Prostate gland (tissue), 2 donors: ENCODE measurements around the genes QSOX2 and DNLZ.

- PRO-cap = no peak
- RAMPAGE, long total RNA, 2 experiments = no peak in any of the 2 experiments
Measured at GRCh38 chr9:136229038-136230010, 16.3 kb downstream of the QSOX2 start.

DNA sequence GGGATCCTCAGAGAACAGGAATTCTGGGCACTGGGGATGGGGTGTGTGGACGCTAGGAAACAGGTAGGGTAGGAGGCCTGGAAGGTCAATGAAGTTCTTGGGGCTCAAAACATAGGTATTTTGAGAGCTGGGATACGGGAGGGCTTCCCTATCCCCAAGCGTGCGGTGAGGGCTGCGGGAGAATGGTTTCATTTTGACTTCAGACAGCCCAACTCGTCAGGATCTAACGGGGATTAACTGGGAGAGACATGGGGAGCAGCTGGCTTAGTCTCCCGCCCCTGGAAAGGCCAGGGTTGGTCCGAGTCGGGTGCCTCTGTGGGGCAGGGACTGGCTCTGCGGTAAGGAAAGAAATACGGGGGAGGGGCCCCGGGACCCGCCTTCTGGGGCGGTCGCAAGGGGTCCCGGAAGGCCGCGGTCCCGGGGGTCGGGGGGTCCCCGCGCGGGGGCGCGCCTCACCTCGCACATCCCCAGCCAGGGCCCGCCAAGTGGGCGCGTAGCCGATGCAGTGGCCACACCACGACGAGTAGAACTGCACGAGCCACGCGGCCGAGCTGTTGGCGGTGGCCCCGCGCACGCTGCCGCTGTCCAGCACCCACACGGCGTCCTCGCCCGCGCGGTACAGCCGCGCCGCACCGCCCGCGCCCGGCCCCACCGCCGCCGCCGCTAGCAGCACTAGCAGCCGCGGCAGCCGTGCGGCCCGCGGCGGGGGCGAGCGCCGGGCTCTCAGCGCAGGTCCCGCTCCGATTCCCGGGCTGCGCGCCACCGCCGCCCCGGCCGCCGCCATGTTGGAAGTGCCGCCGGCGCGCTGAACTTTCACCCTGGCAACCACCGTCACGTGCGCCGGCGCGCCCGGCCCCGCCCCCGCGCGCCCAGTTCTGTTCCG is at the start of gene QSOX2:
QSOX2 (minus strand) TSS at position 793 of the 883 bp plus-strand sequence.
- PRO-cap = bidirectional peak, plus-strand start outside the sequence, minus-strand start at position 793 of the sequence
- RAMPAGE, long total RNA, 2 experiments = no peak in any of the 2 experiments

DNA sequence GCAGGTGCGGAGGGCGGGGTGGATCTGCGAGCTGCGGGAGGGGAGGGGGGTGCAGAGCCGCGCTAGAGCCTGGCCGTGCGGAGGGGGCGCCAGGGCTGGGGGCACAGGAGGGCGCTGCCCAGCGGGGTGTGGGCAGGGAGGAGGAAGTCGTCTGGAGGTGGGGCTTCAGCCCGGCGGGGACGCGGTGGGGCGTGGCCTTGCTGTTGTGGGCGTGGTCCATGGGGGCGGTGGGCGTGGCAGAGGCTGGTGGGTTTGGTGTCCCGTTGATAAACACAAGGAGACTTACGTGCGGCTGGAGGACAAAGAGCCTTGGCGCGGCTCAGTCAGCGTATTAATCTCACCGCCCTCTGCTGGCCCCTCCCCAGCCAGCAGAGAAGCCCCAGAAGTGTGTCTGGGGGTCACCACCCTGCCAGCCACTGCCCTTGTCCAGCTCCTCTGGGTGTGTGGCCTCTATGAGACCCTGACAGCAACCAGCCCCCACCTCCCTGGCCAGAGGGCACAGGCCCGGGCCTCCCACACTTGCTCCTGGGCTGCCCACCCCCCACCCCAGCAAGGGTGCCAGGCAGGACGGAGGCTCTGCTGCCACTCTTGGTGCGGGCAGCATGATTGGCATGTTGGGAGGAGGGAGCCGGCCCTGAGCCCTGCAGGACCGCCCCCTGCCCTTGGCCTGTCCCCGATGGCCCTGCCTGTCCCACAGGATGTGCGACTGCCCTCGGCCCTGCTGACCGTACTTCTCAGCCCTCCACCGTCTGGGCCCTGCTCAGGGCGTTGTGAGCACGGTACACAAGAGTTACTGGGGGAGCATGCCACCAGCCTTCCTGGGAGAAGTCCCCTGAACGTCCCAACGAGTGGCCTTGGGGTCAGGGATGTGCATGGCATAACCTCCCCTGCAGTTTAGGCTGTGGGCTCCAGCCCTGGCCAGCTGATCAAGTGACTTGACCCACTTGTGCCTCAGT is 15.7 kb downstream of the GPSM1 start:
- PRO-cap = bidirectional peak, plus-strand start at position 280 of the sequence, minus-strand start at position 153 of the sequence
- RAMPAGE, long total RNA, 2 experiments = no peak in any of the 2 experiments

- PRO-cap = no peak
- RAMPAGE, long total RNA, 2 experiments = no peak in any of the 2 experiments
Measured at GRCh38 chr9:136358156-136358781, 5.3 kb downstream of the DNLZ start.

GRCh38 chr9:136360555-136361638 is 2.6 kb downstream of the DNLZ start:
- PRO-cap = bidirectional peak, plus-strand start at chr9:136361204, minus-strand start at chr9:136361143
- RAMPAGE, long total RNA, 2 experiments = no peak in any of the 2 experiments

GRCh38 chr9:136363539-136364272 is at the start of gene DNLZ:
DNLZ (minus strand) TSS chr9:136363744.
- PRO-cap = unidirectional peak, minus-strand start at chr9:136363744
- RAMPAGE, long total RNA, 2 experiments = no peak in any of the 2 experiments

GRCh38 chr9:136395073-136395543 is 4.9 kb downstream of the SNAPC4 start:
- PRO-cap = no peak
- RAMPAGE, long total RNA, 2 experiments = no peak in any of the 2 experiments

- PRO-cap = no peak
- RAMPAGE, long total RNA, 2 experiments = no peak in any of the 2 experiments
Measured at GRCh38 chr9:136403346-136403970, 3.5 kb upstream of the SNAPC4 start.

DNA sequence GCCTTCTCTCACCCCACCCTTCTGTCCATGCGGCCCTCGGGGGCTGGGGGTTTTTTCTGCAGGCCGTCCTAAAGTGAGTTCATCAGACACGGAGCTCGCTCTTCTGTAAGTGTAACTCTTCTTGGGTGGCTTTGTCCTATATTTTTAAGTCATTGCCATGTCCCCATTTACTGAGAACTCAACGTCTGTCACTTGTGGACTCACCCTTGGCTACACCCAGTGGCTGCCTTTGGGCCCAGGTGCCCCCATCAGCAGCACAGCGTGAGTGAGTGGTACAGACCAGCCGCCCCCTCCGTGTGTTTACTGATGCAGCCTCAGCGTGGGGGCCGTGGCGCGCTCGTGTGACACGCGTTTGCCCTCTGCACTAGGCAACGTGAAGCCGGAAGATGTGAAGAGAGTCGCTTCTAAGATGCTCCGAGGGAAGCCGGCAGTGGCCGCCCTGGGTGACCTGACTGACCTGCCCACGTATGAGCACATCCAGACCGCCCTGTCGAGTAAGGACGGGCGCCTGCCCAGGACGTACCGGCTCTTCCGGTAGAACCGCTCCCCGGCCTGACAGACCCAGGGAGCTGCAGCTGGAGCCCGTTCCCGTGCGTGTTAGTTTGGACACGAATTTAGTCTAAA is 12.4 kb downstream of the PMPCA start:
- PRO-cap = no peak
- RAMPAGE, long total RNA, 2 experiments = no peak in any of the 2 experiments

- PRO-cap = no peak
- RAMPAGE, long total RNA, 2 experiments = no peak in any of the 2 experiments
Measured at GRCh38 chr9:136451108-136451663, 11.5 kb upstream of the INPP5E start.

GRCh38 chr9:136453271-136454483 is 14.0 kb upstream of the INPP5E start:
- PRO-cap = no peak
- RAMPAGE, long total RNA, 2 experiments = no peak in any of the 2 experiments

GRCh38 chr9:136462748-136463615 is 19.9 kb downstream of the SEC16A start:
- PRO-cap = no peak
- RAMPAGE, long total RNA, 2 experiments = no peak in any of the 2 experiments

GRCh38 chr9:136469975-136470528 is 12.8 kb downstream of the SEC16A start:
- PRO-cap = no peak
- RAMPAGE, long total RNA, 2 experiments = no peak in any of the 2 experiments

DNA sequence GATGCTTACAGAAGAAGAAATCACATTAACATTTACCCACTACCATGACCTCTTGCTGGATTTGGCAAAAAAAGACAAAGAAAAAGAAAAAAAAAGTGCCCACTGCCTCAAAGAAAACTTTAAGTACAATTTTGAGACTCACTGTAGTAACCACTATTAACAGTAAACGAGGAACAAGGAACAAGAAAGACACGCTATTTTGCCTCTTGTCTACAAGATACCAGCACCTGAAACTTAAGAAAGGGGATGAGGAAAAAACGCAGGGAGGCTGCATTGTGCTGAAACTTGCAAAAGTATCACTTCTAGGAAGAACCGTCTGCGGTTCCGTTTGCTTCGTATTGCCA is 953 bp downstream of the SEC16A start:
- PRO-cap = unidirectional peak, plus-strand start at position 165 of the sequence
- RAMPAGE, long total RNA, 2 experiments = no peak in any of the 2 experiments

- PRO-cap = no peak
- RAMPAGE, long total RNA, 2 experiments = no peak in any of the 2 experiments
Measured at GRCh38 chr9:136482259-136482854, 483 bp downstream of the SEC16A start.

GRCh38 chr9:136483674-136484136 is 865 bp upstream of the SEC16A start:
- PRO-cap = bidirectional peak, plus-strand start at chr9:136483883, minus-strand start at chr9:136483775
- RAMPAGE, long total RNA, 2 experiments = start-site peak on the minus strand in 2 of 2 experiments, at chr9:136483739-136483815 at its widest, 35 to 36 reads per replicate

- PRO-cap = no peak
- RAMPAGE, long total RNA, 2 experiments = no peak in any of the 2 experiments
Measured at GRCh38 chr9:136494162-136494779, 11.4 kb upstream of the SEC16A start.

DNA sequence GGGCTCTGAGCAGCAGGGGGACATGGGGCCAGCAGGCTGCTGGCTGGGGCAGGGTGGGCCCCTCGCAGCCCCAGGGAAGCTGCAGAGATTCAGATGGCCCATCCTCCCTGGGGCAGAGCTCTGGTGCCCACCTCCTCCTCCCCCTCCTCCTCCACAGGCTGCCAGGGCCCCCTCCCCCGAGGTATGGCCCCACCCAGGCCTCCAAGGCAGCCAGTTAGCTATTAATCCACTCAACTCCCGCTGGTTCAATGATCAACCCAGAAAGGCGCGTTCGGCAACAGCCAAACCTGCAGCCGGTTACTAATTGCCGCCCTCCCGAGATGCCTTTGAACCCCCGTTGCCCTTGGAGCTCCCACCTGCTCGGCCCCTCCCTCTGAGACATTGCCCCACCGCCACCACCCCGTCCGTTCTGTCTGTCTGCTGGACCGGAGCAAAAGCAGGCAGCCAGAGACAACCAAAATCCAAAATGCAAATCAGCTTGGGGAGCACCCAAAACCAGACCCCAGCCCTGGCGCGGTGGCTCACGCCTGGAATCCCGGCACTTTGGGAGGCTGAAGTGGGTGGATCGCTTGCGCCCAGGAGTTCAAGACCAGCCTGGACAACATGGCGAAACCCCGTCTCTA is 25.8 kb downstream of the NOTCH1 start:
- PRO-cap = no peak
- RAMPAGE, long total RNA, 2 experiments = no peak in any of the 2 experiments

DNA sequence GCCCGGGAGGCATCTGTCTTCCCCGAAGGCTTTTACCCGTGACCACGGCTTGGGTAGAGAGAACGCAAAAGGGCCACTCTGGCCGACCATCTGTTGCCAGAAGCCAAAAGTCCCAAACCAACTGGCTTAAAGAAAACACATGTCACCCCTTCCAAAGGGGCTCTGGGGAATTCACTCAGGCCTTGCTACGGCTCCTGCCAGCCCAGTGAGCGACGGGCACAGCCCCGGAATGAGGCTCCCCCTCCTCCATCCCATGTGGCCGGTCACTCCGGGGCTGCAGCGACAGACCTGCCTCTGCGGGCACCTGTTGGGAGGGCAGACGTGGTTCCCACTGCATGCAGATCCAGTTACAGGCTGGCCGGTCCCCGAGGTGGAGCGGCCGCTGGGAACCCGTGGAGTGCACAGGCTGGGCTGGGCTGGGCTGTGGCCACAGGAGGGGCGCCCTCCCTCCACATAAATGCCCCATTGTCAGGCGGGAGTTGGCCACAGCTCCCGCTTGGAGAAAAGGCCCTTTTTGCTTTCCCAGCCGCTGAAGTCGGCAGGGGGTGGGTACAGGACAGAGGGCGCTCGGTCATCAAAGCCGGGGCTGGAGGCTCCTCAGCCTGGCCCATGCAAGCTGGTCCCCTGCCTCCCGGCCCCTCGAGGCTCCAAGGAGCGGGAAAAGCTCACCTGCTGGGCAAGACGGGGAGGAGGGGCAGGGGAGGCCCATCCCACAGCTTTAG is 19.9 kb downstream of the NOTCH1 start:
- PRO-cap = no peak
- RAMPAGE, long total RNA, 2 experiments = no peak in any of the 2 experiments

- PRO-cap = no peak
- RAMPAGE, long total RNA, 2 experiments = no peak in any of the 2 experiments
Measured at GRCh38 chr9:136538347-136539225, 7.3 kb downstream of the NOTCH1 start.